AG09309 (cell line): Measurements from ENCODE around the genes CMTM8 and CNOT10.

DNA sequence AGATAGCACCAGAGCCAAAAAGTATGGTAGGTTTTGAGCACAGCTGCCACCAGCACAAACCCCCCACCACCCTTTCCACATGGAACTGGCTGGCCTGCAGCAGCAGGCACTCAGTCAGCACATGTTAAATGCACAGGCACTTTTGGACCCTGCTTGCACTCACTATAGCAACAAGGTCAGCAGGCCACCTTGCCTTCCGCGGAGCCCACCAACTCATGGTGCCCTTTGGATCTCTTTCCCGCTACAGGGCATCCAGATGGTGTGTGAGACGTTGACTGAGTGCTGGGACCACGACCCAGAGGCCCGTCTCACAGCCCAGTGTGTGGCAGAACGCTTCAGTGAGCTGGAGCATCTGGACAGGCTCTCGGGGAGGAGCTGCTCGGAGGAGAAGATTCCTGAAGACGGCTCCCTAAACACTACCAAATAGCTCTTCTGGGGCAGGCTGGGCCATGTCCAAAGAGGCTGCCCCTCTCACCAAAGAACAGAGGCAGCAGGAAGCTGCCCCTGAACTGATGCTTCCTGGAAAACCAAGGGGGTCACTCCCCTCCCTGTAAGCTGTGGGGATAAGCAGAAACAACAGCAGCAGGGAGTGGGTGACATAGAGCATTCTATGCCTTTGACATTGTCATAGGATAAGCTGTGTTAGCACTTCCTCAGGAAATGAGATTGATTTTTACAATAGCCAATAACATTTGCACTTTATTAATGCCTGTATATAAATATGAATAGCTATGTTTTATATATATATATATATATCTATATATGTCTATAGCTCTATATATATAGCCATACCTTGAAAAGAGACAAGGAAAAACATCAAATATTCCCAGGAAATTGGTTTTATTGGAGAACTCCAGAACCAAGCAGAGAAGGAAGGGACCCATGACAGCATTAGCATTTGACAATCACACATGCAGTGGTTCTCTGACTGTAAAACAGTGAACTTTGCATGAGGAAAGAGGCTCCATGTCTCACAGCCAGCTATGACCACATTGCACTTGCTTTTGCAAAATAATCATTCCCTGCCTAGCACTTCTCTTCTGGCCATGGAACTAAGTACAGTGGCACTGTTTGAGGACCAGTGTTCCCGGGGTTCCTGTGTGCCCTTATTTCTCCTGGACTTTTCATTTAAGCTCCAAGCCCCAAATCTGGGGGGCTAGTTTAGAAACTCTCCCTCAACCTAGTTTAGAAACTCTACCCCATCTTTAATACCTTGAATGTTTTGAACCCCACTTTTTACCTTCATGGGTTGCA is 85.2 kb downstream of the TGFBR2 start:
- RRBS: no CpG with 5 or more reads among the region's 11 CpGs

DNA sequence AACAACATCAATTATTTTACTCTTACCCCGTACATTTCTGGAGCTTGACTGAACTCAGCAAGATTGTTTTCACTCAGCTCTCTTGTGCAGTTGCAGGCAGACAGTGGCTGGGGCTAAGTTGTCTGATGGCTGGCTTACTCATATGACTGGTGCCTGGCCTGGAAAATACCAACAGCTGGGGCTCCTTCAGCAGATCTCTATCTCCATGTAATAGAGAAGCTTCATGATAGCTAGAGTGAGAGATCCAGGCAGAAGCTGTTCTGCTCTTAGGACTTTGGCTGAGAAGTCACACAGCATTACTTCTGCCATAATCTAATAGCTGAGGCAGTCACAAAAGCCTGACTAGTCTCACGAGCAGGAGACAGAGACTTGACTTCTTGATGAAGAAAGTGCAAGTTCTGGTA is 110.0 kb upstream of the GADL1 start:
- RRBS: no CpG with 5 or more reads among the region's 2 CpGs

GRCh38 chr3:31226747-31228031 is 305.5 kb upstream of the STT3B start:
- RRBS: no CpG with 5 or more reads among the region's 6 CpGs

DNA sequence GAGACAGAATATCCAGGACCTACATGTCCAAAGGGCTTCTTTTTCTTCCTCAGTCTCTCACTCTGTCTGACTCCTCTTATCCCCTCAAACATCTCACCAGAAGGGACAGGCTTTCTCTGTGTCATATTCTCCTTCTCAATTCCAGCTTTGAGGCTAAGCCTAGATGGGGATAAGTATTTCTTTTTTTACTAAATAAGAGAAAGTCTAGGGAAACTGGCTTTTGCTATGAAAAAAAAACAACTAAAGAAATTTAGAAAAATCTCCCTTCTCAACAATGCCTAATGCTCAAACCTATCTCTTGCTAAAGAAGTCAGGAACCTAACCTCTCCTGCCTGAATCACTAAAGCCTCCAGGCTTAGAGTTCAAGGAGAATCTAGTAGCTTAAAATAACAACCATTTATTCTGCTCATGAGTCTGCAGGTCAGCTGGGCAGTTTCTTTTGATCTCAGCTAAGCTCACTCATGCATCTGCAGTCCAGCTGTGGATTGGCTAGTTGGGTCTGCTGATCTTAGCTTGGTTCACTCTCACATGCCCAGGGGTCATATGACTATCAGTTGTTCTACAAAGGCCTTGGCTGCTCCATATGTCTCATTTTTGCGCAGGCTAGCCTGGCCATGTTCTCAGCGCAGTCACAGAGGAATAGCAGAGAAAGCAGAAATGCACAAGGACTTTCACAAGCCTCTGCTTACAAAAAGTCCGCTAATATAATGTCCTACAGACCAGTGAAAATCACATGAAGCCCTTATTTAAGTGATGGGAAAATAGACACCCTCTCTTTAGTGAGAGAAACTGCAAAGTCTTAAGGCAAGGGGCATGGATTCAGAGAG is 109.3 kb upstream of the STT3B start:
- RRBS: no CpG with 5 or more reads among the region's 3 CpGs

GRCh38 chr3:31479865-31480064 is 53.0 kb upstream of the STT3B start:
- RRBS: no CpG with 5 or more reads among the region's 2 CpGs

- RRBS: no CpG with 5 or more reads among the region's 5 CpGs
These were observed 172.2 kb downstream of the STT3B start for GRCh38 chr3:31704864-31705296.

DNA sequence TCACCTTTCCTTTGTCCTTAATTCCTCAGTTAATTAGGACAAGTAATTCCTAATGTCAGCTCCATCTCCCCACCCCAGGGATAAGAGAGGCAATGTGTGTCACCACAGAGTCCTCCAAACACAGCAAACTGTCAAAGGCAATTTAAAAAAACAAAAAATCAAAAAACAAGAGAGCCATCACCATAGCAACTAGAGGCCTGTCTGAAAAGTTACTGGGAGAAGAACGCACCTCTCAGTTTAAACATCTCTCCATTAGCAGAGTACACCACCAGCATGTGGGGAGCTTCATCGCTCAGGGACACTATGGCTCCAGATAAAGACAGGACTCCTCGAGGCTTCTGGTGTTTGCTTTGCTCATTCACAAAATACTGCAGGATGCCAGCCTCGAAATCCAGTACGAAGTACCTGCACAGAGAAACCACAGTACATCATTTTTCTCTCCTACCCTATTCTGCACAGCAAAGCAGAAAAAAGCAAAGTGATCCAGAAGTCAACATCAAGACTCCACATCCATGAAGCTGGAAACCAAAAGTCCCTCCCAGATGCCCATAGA is 101.6 kb downstream of the OSBPL10 start:
- RRBS: no CpG with 5 or more reads among the region's 5 CpGs

DNA sequence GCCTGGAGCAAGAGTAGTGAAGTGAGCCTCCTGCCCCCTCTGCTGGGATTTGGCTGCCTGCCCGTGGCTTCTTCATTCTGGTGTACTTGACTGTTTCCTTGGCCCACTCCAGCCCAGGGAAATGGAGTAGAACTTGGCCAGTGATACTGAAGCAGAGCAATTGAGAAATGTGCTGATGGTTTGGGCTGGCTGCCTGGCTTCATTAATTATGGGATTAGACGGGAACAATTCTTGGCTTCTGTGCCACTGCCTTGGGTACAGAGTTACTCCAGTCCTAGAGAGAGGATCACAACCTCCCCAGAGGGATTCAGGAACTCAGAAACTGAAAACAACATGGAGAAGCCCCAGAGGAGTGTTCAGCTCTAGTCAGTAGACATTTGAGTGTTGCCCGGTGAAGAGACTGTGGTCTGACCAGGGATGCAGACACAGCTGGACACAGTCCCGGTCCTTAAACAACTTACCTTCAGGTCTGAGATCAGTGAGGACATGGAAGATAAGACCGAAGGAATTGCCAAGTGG is 3.0 kb downstream of the GPD1L start:
- RRBS: 83% methylated on average over 1 of the region's 5 CpGs

- RRBS: 3% methylated on average over 11 of the region's 92 CpGs
These were observed at the start of gene CMTM8 for GRCh38 chr3:32238428-32239211. Gene CMTM8 (plus strand): TSS chr3:32238680.

DNA sequence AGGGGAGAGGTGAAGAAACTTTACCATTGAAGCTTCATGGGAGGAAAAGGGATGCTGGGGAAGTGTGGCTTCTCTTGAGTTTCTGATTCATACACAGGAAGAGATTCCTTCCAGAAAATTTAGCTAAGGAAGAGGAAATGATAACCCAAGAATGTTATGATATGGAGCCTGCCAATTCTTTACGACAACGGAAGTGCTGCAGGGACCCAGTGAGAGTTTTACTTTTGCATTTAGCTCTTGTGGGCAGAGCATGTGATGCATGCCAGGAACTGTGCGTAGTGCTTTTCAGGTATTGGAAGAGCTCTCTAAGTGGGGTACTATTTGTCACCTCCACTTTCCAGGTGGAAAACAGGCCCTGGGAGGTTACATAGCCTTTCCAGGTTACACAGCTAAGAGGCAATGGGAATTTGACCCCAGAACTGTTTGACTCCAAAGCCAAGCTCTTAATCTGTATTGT is 22.9 kb downstream of the CMTM7 start:
- RRBS: no CpG with 5 or more reads among the region's 3 CpGs

DNA sequence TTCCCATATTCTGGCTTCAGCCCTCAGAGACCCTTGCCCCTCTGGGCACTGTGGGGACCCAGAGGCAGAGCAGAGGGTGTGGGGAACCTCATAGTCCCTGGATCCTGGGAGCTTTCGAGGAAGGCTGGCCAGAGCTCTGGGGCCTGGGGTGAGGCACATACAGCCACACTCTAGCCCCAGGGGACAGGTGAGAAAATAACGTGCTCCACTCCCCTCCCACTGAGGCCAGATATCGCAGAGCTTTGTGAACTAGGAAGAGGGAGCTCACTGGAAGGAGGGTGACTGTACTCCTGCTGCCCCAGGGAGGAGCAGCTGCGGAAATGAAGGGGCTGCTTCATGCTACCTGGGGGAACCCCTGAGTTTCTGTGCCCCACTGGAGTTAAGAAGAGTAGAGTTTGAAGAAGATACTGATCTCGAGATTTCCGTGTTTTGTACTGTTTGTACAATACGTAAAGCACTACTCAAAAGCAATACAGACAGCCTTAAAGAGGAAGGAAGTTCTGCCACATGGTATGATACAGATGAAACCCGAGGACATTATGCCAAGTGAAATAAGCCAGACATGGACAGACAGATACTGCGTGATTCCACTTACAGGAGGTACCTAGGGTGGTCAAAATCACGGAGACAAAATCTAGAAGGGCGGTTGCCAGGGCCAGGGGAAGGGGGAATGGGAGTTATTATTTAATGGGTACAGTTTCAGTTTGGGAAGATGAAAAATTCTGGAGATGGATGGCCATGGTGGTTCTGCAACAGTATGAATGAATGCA is 44.6 kb downstream of the CMTM6 start:
- RRBS: no CpG with 5 or more reads among the region's 11 CpGs

- RRBS: no CpG with 5 or more reads among the region's 6 CpGs
These were observed 40.6 kb downstream of the CMTM6 start for GRCh38 chr3:32462067-32462502.

- RRBS: no CpG with 5 or more reads among the region's 4 CpGs
These were observed 11.2 kb upstream of the CNOT10 start for GRCh38 chr3:32673680-32674329.

- RRBS: 2% methylated on average over 23 of the region's 84 CpGs
These were observed at the start of gene CNOT10 for GRCh38 chr3:32684616-32685996. Gene CNOT10 (plus strand): TSS chr3:32685188.

- RRBS: no CpG with 5 or more reads among the region's 8 CpGs
These were observed 52.6 kb downstream of the TRIM71 start for GRCh38 chr3:32870221-32870902.

GRCh38 chr3:32952521-32953248 is 1.2 kb downstream of the CCR4 start:
- RRBS: no CpG with 5 or more reads among the region's 10 CpGs

DNA sequence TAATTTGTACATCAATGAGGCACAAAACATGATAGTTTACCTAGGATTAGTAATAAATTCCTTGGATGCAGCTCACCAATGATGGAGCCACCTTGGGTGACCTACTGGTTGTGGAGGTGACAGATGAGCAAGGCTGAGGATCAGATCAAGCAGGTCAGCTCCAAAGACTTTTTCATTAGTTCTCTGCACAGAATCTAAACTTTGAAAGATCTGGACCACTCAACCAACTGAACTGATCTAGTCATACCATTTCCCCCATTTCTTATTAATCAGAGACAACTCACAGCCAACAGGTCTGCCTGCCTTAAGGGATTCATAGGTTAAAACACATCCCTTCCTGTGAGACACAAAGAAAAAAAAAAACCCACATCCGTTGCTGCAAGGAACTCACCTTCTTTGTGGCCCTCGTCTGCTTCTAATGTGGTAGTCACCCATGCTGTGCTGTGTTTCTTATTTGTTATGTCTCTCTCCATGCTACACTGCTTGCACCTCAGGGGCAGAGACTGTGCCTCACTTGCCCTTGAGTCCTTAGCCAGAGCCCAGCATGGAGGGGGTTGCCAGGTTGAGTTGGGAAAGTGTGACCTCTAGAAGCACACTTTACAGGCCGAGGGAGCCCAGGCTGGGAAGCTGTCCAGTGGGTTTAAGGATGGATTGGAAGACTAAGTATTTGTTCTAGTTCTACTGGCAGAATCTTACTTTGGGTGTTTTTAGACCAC is 49.2 kb downstream of the GLB1 start:
- RRBS: no CpG with 5 or more reads among the region's 3 CpGs

- RRBS: no CpG with 5 or more reads among the region's 10 CpGs
These were observed 10.5 kb downstream of the CRTAP start for GRCh38 chr3:33124206-33124787.

GRCh38 chr3:33143172-33144185 is 29.7 kb downstream of the CRTAP start:
- RRBS: no CpG with 5 or more reads among the region's 9 CpGs

- RRBS: no CpG with 5 or more reads among the region's 10 CpGs
These were observed 7.9 kb upstream of the UBP1 start for GRCh38 chr3:33448102-33448510.